ENCODE data around the gene SERPINB6.

GRCh38 chr6:2369962-2370442, 124.6 kb upstream of the GMDS start:
- CAGE, long polyA plus RNA, result no peak
- RRBS, result no CpG with 5 or more reads among the region's 6 CpGs

- CAGE, long polyA plus RNA, result no peak
- RRBS, result no CpG with 5 or more reads among the region's 3 CpGs
These were observed 143.9 kb upstream of the GMDS start for GRCh38 chr6:2389350-2389594.

GRCh38 chr6:2714242-2714966, 36.3 kb downstream of the MYLK4 start:
- CAGE, long polyA plus RNA, result no peak
- RRBS, result no CpG with 5 or more reads among the region's 6 CpGs

DNA sequence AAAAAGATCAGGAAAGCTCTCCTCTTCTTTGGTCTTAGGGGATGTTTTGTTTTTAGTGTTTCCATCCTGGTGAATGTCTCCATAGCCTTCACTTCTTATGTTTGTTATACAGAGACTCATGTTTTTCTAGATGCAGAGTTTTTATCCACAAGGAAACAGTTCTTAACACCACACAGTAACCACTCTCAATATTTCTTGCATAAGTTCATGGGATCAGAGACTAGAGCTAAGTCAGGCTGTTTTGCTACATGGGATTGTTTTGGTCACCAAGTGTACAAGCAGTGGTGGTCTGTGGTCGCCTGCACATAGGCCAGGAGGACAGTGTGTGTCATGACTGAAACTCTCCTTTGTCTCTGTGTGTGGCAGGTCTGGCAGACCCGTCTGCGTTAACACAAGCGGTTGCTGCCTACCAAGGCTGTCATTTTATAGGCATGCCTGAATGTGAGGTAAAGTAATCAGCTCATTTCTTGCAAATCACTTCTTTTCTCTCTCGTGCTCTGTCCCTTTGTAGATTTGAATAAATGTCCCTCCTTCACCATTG, 18.8 kb downstream of the WRNIP1 start:
- CAGE, long polyA plus RNA, result no peak
- RRBS, result no CpG with 5 or more reads among the region's 5 CpGs

- CAGE, long polyA plus RNA, result no peak
- RRBS, result no CpG with 5 or more reads among the region's 40 CpGs
These were observed 22.9 kb downstream of the SERPINB6 start for GRCh38 chr6:2948034-2949219.

DNA sequence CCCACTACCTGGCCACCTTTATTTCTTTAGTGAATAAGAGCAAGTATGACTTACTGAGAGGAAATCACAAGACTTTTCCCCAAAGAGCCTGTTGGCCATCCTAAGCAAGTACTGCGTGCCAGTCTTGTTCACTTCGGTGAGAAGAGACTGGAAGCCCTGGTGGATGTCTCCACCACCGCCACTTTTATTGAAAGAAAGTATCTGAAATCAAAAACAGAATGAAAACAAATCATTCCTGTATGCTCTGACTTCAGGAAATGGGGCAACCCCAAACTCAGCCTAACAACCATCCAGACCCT, 15.9 kb downstream of the SERPINB6 start:
- CAGE, long polyA plus RNA, result no peak
- RRBS, result no CpG with 5 or more reads among the region's 3 CpGs

DNA sequence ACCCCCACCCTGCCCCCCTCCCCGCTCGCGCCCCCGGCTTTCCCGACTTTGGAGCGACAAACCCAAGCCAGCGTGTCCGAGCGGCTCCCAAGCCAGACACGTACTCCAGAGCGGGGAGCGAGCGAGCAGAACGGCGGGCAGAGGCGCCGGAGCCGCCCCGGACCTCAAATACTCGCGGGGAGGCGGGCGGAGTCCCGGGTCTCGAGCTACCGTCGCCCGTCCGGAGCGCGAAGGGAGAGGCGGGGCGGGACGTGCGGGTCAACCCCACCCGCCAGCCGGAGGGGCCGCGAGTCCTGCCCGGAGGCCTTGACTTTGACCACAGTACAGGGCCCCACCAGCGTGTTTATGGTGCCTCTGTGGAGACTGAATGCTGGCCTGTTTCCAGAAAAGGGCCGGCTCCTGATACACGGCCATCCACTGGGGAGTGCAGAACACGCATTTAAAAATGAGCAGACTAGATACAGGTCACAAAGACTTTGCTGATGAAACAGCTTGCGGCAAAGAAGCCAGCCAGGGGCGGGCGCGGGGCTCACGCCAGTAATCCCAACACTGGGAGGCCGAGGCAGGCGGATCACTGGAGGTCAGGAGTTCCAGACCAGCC, at the start of gene SERPINB6:
Gene SERPINB6, minus strand, starts transcription at position 139 of the 601 bp plus-strand sequence.
- CAGE, long polyA plus RNA, result no peak
- RRBS, result 2% methylated on average over 28 of the region's 51 CpGs

- CAGE, long polyA plus RNA, result no peak
- RRBS, result no CpG with 5 or more reads among the region's 7 CpGs
These were observed 5.1 kb upstream of the SERPINB6 start for GRCh38 chr6:2976443-2976860.

DNA sequence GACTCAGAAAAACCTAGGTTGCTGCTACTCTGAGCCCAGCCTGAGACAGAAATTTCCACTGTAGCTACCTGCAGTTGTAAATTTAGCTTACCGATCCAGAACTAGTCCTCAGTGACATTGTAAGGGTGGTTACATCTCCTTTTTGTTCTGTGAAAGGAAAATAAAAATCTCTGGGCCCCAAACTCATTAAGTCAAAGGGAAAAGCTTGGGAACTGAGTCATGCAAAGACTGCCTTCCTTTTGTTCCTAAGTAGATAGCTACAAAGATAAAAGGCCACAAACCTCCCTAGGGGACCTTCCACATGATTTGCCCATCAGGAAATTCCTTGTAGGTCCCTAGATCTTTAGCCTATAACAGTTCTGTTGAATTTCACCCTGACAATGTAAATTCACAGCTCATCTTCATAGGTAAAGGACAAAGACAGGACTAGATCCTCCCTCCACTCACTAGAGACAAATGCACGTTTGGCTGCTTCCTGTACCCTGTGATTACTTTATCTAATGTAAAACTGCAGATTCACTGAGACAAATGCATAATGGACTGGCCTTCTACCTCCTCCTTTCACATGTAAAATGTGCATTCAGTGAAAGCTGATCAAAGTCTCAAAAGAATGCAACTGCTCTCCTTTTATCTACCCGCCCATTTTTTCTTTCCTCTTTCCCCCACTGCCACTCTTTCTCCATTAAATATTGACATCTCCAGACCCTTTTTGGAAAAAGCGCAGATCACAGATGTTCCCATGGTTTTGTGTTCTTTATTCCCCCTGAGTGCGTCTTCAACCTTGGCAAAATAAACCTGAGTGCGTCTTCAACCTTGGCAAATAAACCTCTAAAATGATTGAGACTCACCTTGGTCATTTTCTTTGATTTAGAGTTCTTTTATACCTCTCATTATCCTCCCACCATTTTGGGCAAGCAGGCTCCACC, 8.9 kb upstream of the TUBB2A start:
- CAGE, long polyA plus RNA, result no peak
- RRBS, result no CpG with 5 or more reads among the region's 6 CpGs

GRCh38 chr6:3176736-3177074, 19.4 kb upstream of the TUBB2A start:
- CAGE, long polyA plus RNA, result no peak
- RRBS, result no CpG with 5 or more reads among the region's 6 CpGs

- CAGE, long polyA plus RNA, result no peak
- RRBS, result no CpG with 5 or more reads among the region's 5 CpGs
These were observed 16.2 kb downstream of the TUBB2B start for GRCh38 chr6:3211193-3211735.

- CAGE, long polyA plus RNA, result no peak
- RRBS, result no CpG with 5 or more reads among the region's 5 CpGs
These were observed 6.0 kb downstream of the PSMG4 start for GRCh38 chr6:3264680-3265124.

DNA sequence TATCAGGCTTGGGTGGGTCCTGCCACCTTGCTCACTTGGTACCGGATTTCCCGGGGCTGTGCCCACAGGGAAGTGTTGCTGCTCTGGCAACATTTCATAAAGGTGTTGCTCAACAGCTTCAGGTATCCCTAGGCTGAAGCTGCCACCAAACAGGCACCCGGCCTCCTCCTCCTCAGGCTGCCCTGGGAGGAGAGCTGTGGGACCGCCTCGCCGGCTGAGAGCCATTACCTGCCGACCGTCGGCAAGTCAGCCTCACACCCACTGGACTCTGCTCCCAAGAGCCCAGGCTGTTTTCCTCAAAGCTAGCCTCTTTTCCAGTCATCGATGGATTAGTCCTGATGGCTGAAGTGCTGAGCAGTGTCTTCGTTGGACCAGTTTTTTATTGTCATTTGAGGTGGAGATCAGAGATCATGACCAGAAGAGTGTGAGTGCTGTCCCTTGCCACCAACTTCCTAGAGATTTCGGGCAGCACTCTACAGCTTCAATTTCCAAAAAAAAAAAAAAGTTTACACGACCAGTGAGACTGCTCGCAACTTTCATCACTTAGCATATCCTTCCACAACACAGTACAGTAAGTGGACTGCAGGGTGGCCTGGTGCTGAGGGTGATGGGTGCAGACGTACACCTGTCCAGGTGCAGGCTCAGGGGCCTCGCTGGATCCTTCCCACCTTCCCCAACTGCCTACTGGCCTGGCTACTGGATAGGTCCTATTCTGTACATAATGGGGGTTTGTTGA, 11.8 kb downstream of the PSMG4 start:
- CAGE, long polyA plus RNA, result no peak
- RRBS, result 93% methylated on average over 6 of the region's 16 CpGs

DNA sequence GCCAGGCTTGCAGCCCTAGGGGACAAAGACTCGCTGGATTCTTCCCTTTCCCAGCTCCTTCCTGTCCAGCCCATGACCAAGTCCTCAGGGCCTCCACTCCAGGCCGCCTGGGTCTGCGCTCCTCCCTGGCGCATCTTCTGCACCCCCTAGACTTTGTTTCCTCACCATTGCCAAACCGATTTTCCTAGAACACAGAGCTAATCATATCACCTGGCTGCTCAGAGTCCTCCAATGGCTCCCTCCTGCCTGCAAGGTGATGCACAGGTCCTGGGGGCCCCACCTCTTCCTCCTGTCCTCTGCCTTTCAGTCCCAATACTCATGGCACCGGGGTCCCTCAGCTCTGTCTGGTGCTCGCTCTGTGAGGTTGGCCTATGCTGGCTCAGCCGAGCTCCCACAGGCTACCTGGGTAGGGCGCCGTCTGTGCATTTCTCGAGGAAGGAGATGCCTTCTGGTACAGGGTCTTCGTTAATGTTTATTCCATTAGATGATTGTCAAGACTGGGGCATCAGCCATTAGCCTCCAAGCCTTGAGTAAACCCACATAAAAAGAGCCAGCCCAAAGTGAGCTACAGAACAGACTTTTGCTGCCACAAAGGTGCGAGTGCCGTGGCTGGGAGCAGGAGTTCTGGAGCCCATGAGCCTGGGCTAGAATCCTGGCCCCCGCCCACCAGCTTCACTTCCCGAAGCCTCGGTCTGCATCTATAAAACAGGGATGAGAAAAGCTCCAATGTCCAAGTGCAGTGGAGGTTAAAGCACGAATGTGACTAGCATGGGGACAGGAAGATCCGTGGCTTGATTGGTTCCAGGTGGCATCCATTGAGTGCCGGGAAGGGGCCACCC, 17.8 kb downstream of the PSMG4 start:
- CAGE, long polyA plus RNA, result no peak
- RRBS, result no CpG with 5 or more reads among the region's 20 CpGs

- CAGE, long polyA plus RNA, result no peak
- RRBS, result no CpG with 5 or more reads among the region's 20 CpGs
These were observed 59.2 kb downstream of the PSMG4 start for GRCh38 chr6:3317786-3318561.

- CAGE, long polyA plus RNA, result no peak
- RRBS, result no CpG with 5 or more reads among the region's 6 CpGs
These were observed 82.7 kb downstream of the PSMG4 start for GRCh38 chr6:3341398-3341926.

- CAGE, long polyA plus RNA, result no peak
- RRBS, result no CpG with 5 or more reads among the region's 15 CpGs
These were observed 78.8 kb downstream of the SLC22A23 start for GRCh38 chr6:3377871-3378681.

GRCh38 chr6:3379376-3380043, 77.3 kb downstream of the SLC22A23 start:
- CAGE, long polyA plus RNA, result no peak
- RRBS, result no CpG with 5 or more reads among the region's 12 CpGs

DNA sequence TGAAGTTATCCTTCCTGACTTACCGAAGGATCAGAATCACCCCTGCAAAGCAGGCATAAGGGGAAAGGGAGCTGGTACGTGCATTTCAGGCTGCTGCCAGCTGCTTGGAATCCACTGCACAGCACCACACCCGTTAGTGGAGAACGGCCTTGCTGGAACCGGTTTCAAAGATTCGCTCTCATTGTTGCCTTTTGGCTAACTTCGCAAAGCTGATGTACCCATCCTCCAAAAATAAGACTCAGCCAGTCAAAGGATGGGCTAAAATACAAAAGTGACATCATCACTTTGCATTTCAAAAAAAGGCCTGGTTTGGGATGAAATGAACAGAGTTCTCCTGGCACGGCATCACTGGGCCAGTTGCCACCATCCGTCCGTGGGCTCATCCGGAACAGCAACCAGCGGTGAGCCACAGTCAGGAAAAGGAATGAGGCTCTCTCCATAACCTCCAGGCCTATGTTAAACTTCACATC, 67.1 kb downstream of the SLC22A23 start:
- CAGE, long polyA plus RNA, result no peak
- RRBS, result no CpG with 5 or more reads among the region's 12 CpGs

DNA sequence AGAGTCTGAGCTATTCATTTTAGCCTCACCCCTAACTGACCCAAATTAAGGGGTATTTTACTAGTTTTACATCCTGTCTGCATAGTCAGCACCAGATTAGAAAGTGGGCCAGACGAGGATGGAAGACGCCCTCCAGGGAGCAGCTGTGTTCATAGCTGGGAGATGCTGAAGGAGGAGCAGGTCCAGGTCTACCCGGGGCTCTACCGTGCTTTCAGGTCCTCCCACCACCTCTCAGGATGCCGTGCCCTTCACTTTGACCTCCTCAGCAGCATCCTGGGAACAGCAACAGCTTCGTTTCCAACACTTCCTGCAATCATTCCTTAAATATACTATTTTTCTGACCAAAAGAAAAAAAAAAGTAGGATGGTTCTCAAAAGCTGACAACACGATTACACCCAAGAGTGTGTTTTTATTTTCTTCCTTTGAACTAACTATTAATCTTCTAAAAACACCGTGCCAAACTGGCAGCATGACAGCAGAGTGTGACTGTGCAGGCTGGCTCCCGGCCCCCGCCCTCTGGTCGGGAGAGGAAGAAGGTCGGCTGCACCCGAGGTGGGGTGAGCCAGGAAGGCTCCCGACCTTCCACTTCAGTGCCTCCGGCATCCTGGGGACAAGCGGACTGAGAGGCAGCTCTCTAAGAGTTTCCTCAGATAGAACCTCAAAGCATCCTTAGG, 29.3 kb downstream of the SLC22A23 start:
- CAGE, long polyA plus RNA, result no peak
- RRBS, result 38% methylated on average over 6 of the region's 16 CpGs

Data from osteoblast (primary cell).